Tibial artery (tissue), 1 donor: ENCODE results near the genes ZNF318 and MAD2L1BP.

- PRO-cap, result no peak
Observed at GRCh38 chr6:43054155-43054654, 554 bp upstream of the CUL7 start.

GRCh38 chr6:43143388-43143933 lies 27.6 kb upstream of the SRF start:
- PRO-cap, result no peak

GRCh38 chr6:43171744-43172080 lies 643 bp downstream of the SRF start:
- PRO-cap, result no peak

DNA sequence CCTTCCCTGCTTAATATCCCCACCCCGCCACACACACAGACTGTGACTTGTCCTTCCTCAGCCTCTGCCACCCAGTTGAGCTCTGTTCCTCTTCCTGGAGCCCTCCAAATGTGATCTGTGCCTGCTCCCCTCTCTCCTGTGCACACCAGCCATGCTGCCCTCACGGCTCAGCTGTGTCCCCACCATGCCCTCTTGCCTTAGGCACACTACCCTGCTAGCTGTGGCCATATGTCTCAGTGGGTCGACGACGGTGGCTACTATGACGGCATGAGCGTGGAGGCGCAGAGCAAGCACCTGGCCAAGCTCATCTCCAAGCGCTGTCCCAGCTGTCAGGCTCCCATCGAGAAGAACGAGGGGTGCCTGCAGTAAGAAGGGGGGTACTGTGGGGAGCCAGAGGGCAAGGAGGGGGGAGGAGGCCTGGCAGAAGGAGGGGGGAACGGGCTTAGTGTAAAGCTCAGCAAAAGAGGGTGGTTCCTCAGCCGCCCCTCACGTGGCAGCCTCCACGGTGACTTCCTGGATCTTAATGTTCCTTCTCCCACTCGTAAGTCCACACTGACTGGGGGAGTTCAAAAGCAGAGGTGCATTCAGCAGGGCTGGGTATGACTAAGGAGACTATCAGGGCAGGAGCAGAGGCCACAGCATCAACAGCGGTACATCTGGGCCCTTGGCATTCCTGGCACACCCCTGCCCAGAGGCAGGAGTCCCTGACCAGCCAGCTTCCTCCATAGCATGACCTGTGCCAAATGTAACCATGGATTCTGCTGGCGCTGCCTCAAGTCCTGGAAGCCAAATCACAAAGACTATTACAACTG lies 8.1 kb downstream of the DNPH1 start:
- PRO-cap, result no peak

- PRO-cap, result unidirectional peak, plus-strand start at chr6:43269566
Observed at GRCh38 chr6:43269168-43269808, 26.0 kb downstream of the TTBK1 start.

GRCh38 chr6:43357172-43357826 lies 12.1 kb downstream of the ZNF318 start:
- PRO-cap, result no peak

GRCh38 chr6:43369116-43370020 lies at the start of gene ZNF318:
TSS of gene ZNF318 (minus strand) at chr6:43369647.
- PRO-cap, result unidirectional peak, minus-strand start at chr6:43369320; bidirectional peak, plus-strand start at chr6:43369849, minus-strand start at chr6:43369532

DNA sequence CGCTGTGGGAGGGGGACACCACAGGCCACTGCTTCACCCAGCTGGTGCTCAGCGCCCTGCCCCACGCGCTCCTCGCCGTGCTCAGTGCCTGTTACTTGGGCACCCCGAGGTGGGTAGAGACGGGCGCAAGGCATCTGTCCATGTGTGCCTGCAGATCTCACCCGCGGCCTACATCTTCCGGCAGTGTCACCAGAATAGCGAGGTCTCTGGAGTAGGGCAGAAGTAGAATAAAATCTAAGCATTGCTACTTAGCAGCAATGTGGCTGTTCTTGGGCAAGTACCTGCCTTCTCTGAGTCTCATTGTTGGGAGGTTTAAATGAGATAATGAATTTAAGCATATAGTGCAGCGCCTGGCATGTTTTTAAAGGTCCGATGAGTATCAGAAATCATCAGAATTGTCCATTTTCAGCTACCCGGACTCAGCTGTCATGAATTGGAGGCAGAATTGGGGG lies 716 bp downstream of the ABCC10 start:
- PRO-cap, result no peak

- PRO-cap, result no peak
Observed at GRCh38 chr6:43488665-43489857, 11.7 kb downstream of the TJAP1 start.

GRCh38 chr6:43493822-43494366 lies 16.3 kb downstream of the LRRC73 start:
- PRO-cap, result no peak

GRCh38 chr6:43504514-43505636 lies 5.3 kb downstream of the LRRC73 start:
- PRO-cap, result no peak

DNA sequence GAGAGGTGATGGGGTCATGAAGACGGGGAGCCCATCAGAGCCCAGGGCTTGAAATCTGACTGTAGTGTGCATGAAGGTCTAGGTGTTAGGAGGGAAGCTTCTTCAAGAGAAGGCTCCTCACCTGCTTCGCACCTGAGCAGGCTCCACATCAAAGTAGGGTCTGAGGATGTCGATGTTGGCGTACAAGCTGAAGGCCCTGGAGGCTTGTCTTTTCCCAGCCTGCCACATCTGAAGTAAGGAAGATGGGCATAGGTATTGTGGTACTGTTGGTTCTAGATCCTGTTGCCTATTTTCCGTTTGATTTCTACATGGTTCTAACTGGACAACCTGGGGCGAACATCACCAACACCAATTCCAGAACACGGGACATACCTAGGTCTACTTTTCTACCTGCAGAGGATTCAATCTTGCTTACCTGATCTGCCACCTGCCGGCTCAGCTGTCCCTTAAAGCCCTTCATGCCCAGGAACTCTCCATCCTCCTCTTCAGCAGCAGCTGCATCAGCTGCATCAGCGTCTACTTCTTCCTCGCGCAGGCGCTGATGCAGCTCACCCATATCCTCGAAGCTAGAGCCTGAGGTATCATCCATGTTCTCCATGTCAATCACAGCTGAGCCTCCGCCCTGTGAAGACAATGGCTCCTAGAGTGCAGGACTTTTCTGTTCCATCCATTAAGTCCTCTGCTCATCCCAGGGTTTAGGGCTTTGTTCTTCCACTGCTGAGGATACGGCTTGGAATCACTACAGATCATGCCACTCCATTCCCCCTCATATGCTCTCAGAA lies 1.1 kb downstream of the YIPF3 start:
- PRO-cap, result no peak

- PRO-cap, result no peak
Observed at GRCh38 chr6:43570712-43571452, 5.0 kb downstream of the XPO5 start.

DNA sequence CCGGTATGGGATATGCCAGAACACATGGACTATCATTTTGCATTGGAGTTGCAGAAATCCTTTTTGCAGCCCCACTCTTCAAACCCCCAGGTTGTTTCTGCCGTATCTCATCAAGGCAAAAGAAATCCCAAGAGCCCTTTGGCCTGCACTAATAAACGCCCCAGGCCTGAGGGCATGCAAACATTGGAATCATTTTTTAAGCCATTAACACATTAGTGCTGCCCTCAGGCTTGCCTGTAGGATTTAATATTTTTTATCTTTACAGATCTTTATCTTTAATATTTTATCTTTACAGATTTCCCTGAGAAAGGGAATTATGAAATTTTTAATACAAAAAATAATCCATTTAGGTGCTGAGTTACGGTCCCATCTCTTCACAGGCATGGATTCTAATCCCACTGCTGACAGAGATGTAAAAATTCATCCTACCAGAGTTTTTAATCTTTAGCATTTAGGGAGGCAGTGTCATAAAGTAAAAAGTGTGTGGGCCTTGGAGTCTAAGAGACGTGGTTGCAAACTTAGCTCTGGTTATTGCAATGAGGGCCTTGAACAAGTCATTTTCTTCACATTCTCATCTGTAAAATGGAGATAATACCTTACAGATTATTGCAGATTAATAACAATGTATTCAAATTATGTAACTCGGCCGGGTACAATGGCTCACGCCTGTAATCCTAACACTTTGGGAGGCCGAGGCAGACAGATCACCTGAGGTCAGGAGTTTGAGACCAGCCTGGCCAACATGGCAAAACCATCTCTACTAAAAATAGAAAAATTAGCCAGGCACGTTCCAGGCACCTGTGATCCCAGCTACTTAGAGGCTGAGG lies 14.5 kb downstream of the GTPBP2 start:
- PRO-cap, result no peak

GRCh38 chr6:43635388-43636566 lies at the start of gene MAD2L1BP:
TSS of gene MAD2L1BP (plus strand) at chr6:43635840.
- PRO-cap, result bidirectional peak, plus-strand start at chr6:43635867, minus-strand start at chr6:43635790

GRCh38 chr6:43677667-43678341 lies 9.8 kb downstream of the MRPS18A start:
- PRO-cap, result no peak

DNA sequence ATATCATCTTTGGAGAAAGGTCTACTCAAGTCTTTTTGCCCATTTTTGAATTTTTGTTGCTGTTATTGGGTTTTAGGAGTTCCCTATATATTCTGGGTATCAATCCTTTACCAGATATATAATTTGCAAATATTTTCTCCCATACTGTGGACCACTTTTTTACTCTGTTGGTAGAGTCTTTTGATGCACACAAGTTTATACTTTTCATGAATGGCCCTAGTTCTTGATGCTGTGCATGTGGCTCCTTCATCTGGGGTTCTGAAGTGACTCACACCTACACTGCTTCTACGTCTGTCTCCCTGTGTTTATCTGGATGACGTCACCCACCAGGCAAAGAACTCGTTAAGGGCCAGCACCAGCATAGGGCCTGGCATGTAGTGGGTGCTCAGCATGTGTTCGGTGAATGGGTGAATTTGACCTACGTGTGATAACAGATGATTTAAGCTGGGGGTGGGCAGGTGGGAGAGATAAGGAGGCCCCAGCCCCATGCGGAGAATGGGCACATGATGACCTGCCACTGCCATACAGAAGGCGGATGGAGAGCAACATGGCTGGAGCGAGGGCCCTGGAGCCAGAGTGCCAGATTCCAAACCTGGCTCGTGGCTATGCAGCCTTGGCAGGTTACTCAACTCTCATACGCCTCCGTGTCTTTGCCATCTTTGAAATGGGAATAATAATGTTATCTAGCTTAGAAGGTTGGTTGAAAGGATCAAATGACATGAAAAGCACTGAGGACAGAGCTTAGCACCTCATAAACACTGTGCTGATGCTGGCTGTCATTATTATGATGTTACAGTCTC lies 39.4 kb downstream of the VEGFA start:
- PRO-cap, result no peak

- PRO-cap, result no peak
Observed at GRCh38 chr6:43874225-43874721, 104.3 kb downstream of the VEGFA start.

GRCh38 chr6:43999798-44000811 lies 127.1 kb downstream of the MRPL14 start:
- PRO-cap, result no peak

- PRO-cap, result no peak
Observed at GRCh38 chr6:44041419-44042106, 85.7 kb downstream of the MRPL14 start.